HCT116 (cell line): ENCODE measurements around a stretch of chr2.

DNA sequence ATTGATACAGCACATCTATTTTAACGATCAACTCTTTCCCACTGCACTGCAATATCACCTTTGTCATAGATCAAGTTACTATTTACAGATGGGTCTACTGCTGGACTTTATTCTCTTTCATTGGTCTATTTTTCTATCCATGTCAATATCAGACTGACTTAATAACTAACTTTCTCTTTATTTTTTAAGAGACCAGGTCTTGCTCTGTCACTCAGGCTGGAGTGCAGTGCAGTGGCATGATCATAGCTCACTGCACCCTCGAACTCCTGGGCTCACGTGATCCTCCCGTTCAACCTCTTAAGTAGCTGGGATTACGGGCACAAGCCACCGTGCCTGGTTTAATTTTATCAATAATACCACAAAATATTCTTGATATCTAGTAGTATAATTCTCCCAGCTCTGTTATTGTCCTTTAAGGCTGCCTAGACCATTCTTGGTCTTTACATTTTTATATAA is 71.2 kb downstream of the TLK1 start:
- RRBS, result no CpG with 5 or more reads among the region's 6 CpGs

DNA sequence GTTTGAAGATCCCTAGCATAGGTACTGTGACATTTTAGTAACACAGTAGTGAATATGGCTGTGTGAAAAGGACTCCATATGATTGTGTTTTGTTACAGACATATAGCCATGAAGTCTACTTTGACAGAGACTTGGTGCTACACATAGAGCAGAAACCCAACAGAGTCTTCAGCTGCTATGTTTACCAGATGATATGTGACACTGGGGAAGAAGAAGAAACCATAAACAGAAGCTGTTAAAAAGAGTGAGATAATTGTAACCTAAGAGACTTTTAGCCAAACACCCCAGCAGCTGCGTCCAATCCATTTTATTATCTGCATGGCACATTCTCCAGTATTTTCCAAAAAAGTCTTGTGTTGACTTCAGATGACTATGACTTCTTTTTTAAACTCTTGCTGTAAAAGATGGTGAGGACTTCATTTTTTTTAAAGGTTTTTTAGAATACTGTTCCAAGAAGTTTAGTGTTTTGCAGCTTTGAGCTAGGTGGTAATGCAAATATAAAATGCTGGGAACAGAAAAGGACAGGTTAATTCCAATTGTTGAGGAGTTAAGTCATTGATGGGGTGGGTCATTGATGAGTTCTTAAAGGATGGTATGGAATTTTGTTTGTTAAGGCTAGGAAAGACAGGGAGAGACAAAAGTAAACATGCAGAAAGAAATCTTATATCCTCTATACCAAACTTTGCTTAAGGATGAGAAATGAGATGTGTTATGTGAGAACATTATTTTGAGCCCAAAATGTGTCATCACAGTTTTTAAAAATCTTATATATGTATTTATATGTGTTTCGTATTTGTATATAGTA is 41.2 kb upstream of the CYBRD1 start:
- RRBS, result no CpG with 5 or more reads among the region's 2 CpGs

DNA sequence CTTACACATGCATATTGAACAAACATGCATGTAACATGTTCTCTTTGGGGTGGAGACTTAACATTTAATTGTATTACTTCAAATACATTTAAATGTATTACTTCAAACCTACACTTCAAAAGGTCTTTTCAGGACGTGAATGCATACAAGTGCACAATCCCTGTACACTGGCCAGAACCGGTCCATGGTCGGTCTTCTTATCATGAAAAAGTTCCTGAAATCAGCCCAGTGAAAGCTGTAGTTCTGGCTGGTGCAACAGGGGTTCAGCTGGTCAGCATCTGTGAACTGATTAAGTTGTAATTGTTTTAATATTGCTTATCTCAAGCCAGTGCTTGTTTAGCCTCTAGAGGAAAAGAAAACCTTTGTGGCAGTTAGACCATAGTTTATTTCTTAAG is 940 bp upstream of the CYBRD1 start:
- RRBS, result no CpG with 5 or more reads among the region's 3 CpGs

GRCh38 chr2:171523278-171524005 is 1.2 kb downstream of the CYBRD1 start:
- RRBS, result 2% methylated on average over 13 of the region's 38 CpGs

DNA sequence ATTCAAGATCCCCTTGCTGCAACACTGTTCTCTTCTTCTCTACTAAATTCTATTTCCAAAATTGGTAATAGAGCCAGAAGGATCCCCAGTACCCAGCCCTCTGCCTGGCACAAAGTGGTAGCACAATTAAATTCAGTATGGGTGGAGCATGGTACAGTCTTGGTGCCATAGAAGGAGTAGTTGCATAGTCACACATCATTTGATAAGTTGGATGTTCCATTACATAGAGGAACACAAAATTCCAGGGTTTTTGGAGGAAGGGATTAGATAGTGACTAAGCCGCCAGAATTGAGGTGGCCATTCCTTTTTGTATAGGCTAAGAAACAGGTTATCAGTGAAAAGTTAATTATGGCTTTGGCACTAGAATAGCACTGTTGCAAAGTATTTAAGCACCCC is 34.4 kb downstream of the CYBRD1 start:
- RRBS, result no CpG with 5 or more reads among the region's 1 CpG

DNA sequence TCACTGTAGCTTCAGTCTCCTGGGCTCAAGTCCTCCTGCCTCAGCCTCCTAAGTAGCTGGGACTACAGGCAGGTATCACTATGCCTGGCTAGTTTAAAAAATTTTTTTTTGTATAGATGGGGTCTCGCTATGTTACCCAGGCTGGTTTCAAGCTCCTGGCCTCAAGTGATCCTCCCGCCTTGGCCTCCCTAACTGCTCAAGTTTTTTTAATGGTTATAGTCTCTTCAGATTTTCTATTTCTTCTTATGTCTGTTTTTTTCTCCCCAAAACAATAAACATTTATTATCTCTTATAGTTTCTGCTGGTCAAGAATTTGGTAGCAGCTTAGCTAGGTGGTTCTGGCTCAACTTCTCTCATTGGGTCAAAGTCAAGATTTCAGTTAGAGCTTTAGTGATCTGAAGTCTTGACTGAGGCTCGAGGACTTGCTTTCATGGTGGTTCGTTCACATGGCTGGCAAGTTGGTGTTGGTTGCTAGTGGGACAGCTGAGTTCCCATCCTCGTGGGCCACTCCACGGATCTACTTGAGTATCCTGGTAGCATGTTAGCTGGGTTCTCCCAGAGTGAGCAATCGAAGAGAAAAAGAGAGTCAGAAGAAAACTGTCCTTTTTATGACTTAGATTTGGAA is 12.6 kb downstream of the DYNC1I2 start:
- RRBS, result no CpG with 5 or more reads among the region's 7 CpGs

- RRBS, result no CpG with 5 or more reads among the region's 1 CpG
These were observed 35.5 kb downstream of the SLC25A12 start for GRCh38 chr2:171858541-171858867.

GRCh38 chr2:172087484-172088260 is 2.4 kb downstream of the DLX1 start:
- RRBS, result no CpG with 5 or more reads among the region's 35 CpGs

GRCh38 chr2:172093043-172093746 is 7.9 kb downstream of the DLX1 start:
- RRBS, result 91% methylated on average over 8 of the region's 22 CpGs

GRCh38 chr2:172101260-172102083 is 1.2 kb downstream of the DLX2 start:
- RRBS, result 70% methylated on average over 7 of the region's 49 CpGs

DNA sequence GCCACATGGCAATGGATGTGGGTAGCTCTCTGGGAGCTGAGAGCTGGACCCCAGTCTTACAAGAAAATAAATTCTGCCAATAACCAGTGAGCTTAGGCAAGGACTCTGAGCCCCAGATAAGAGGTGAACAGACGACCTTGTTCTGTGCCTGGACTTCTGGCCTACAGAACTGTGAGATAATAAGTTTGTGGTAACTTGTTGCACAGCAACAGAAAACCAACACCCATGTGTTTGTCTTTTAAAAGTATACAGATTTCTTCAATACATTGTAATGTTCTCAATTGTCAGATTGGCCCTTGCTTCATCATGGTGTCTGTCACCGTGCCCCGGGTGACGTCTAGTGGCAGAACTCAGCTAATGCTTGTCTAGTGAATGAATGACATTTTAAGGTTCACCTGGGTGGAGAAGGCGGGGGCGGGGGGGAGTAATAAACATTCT is 123.5 kb upstream of the DLX2 start:
- RRBS, result no CpG with 5 or more reads among the region's 6 CpGs

DNA sequence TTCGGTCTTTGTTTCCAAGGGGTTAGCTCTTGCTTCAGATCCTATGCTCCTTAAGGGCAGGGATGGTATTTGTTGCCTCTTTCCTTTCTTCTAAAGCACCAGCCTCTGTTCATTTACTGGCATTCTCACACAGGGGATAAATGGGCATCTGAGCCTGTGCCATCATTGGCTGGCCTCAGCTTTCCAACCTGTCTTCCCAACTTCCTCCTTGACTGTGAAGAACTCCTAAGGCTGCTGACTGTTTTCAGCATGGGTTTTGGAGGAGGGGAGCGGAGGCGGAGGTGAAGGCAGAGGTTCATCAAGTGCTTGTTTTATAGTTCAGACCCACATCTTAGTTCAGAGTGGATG is 30.4 kb upstream of the ITGA6 start:
- RRBS, result no CpG with 5 or more reads among the region's 3 CpGs

DNA sequence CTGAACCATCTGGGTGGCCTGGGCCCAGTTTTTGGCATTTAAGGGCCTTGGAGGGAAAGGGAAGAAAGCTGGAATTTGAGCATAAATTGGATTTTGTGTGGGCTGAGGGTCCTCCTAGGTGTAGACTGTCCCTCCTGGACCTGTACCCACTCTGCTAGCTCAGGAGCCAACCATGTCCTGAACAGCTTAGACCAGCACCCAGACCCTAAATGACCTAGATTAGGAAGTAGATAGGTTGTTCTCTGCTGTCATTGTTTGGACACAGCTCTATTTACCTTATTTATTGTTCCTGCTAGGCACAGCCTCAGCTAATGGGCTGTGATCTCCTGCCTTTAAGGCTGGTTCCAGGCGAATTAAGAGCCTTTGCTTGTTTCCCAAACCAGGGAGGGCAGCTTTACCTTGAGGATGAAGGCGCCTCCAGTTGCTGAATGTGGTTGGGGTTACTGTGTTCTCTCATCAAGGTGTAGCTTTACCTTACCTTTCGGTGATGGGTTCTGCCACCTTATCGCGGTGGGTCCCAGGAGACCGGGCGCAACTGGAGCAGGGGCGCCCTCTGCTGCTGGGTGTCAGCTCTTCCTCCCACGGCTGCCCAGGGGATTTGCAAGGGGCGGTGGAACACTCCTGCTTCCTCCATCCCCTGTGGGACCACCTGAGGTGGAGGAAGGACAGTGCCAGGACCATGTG is 34.4 kb downstream of the ITGA6 start:
- RRBS, result no CpG with 5 or more reads among the region's 10 CpGs

GRCh38 chr2:172496070-172496511 is 59.8 kb upstream of the PDK1 start:
- RRBS, result no CpG with 5 or more reads among the region's 3 CpGs

DNA sequence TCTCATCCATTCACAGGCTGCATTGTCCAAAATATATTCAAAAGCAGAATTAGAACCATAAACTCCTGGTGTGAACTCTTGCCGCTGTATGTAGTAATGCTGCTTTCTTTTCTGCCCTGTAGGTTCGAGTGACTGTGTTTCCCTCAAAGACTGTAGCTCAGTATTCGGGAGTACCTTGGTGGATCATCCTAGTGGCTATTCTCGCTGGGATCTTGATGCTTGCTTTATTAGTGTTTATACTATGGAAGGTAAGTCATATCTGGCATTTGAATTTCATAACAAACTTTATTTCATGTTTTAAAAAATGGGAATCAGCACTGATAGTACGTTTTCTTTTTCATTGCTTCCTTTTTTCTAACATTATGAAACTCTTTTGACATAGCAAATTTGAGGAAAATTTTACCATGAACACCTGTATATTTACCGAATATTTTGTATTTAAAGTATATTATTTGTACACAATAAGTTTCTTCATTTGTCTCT is 58.0 kb upstream of the PDK1 start:
- RRBS, result no CpG with 5 or more reads among the region's 6 CpGs

- RRBS, result no CpG with 5 or more reads among the region's 9 CpGs
These were observed 45.7 kb upstream of the PDK1 start for GRCh38 chr2:172510128-172510660.

- RRBS, result no CpG with 5 or more reads among the region's 8 CpGs
These were observed 85.7 kb downstream of the RAPGEF4 start for GRCh38 chr2:172821165-172821943.

GRCh38 chr2:172892972-172893296 is 157.3 kb downstream of the RAPGEF4 start:
- RRBS, result no CpG with 5 or more reads among the region's 5 CpGs

GRCh38 chr2:173134744-173135568 is 59.3 kb downstream of the MAP3K20 start:
- RRBS, result no CpG with 5 or more reads among the region's 8 CpGs